Hair follicle dermal papilla cell (primary cell): ENCODE results near the gene GTPBP2.

GRCh38 chr6:42939139-42940307 is 10.2 kb downstream of the CNPY3 start:
- CAGE, long polyA plus RNA: no peak

- CAGE, long polyA plus RNA: no peak
These were observed 733 bp upstream of the PPP2R5D start for GRCh38 chr6:42983784-42983889.

DNA sequence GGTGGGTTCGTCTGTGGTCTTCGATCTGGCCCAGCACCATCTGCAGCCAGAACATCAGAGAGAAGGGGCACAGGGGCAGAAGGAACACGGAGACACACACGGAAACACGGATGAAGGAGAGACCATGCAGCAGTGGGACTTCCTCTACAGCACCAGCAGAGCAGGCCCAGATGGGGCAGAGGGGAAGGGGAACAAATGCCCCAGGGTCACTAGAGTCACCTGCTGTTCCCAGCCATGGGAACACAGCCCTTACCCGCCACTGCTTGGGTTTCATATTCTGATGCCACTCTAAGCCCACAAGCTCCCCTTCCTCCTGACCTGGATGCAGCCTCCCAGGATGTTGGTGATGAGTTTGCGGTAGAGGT is 7.1 kb downstream of the CUL7 start:
- CAGE, long polyA plus RNA: no peak

DNA sequence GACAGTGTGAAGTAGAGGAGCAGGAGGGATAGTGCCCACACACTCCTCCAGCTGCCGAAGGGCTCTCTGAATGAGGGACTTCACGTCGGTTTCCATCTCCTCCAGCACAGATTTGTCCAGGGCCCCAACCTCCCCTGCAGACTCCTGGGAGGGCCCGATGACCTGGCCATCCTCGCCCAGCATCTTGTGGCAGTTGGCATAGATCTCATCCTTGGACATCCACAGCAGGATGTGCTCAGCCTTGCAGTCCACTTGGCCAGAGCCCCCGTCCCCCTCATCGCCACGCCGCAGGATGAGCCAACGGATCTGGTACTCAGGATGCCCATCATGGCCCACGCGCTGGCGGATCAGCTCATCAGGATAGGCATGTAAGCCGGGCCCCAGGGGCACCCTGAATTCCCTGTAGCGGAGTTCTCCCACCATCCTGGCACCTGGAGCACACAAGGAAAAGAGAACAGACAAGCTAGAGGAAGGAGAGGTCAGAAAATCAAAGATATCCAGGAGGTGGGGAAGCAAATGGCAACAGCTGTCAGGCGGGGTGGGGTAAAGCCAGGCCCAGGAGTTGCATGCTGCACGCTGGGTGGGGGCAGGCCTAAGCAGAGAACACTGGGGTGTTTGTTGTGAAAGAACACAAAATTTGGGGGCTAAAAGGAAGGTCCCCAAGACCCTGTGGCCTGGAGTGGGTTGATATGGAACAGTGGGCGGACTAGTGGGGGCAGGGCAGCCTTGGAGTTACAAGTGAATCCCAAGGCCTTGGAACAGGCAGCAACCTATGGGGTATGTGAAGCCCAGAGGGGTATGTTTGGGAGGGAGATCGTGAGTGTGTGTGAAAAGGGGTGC is 1.1 kb downstream of the CUL7 start:
- CAGE, long polyA plus RNA: no peak

DNA sequence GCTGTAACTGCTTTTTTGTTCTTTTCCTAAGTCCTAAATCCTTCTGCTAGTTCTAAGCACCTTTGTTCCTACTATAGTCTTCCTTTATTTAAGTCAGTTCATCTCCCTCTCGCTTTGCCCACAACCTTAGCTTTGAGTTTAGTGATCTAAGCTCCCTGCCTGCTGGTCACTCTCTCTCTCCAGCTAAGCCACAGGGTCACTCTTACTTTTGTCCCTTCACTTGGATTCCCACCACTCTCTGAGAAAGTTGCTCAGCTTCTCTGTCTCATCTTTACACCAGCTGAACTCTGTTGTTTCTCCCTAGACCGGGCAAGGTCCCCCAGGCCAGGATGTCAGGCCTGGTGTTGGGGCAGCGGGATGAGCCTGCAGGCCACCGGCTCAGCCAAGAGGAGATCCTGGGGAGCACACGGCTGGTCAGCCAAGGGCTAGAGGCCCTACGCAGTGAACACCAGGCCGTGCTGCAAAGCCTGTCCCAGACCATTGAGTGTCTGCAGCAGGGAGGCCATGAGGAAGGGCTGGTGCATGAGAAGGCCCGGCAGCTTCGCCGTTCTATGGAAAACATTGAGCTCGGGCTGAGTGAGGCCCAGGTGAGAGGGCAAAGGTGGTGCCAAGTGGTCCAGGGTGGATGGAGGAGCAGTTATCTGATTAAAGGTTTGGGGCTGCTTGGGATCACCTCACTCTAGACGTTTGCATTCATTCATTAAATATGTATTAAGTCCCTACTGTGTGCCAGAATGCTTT is 1.7 kb downstream of the KLC4 start:
- CAGE, long polyA plus RNA: no peak

DNA sequence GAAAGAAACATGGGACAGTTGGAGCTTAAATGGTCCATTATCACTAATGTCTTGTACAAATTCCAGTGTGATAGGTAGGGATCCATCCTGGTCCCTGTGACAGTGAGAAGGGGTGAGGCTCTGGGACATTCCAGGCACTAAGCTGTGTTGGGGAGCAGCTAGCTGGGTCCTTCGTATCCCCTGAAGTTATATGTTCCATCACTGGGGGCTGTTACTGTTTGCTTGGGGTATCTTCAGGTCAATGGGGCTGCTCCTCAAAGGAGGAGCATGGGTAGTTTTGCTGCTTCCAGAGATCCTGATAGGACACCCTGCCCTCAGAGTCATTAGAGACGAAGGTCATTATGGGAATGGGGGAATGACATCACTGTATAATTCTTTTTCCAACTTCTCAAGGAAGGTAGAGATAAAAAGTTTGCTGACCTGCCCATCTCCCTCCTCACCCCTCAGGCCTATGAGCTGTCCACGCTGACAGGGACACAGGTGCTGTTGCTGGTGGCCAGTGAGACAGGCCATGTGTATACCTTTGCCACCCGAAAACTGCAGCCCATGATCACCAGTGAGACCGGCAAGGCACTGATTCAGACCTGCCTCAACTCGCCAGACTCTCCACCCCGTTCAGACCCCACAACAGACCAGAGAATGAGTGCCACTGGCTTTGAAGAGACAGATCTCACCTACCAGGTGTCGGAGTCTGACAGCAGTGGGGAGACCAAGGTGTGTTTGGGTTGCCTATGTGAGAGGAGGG is 2.5 kb downstream of the SRF start:
- CAGE, long polyA plus RNA: no peak

DNA sequence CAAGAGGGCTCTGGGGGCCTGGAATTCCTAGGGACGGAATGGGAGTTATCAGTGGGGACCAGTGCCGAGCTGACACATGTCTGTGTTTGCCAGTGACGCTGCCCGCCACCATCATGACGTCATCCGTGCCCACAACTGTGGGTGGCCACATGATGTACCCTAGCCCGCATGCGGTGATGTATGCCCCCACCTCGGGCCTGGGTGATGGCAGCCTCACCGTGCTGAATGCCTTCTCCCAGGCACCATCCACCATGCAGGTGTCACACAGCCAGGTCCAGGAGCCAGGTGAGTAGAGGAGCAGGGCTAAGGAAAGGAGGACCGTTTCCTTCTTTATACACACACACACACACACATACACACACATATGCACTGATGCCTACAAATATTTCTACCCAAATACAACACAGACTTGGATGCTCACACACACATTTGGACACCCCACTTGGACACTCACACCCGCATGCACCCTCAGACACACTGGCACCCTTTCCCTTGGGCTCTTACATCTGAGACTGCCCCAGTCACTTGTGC is 3.7 kb upstream of the CUL9 start:
- CAGE, long polyA plus RNA: no peak

DNA sequence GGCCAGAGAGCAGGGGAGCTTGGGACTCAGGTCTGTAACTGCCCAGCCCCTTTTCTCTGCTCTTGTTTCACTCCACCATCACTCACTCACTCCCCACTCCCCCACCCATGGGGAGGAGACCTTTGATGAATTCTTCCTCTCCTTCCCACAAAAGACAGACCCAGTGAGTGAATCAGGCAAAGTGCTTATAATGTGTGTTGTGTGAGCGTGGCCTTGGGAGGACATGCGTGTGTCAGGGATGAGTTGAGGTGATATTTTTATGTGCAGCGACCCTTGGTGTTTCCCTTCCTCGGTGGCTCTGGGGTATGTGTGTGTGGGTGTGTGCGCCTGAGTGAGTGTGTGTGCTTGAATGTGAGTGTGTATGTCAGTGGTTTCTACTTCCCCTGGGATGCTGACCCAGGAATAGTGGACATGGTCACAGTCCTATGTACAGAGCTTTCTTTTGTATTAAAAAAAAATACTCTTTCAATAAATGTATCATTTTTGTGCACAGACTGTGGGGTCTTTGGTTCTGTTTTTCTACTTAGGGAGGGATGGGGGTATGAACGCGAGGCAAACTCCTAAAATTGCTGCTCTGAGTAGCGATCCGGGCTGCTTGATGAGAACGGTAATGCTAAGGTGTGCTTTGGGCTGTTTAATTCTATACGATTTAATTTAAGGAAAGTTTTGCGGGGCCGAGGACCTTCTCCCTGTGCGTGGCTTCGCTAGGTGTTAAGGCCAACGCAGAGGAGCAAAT is 815 bp upstream of the CUL9 start:
- CAGE, long polyA plus RNA: no peak

DNA sequence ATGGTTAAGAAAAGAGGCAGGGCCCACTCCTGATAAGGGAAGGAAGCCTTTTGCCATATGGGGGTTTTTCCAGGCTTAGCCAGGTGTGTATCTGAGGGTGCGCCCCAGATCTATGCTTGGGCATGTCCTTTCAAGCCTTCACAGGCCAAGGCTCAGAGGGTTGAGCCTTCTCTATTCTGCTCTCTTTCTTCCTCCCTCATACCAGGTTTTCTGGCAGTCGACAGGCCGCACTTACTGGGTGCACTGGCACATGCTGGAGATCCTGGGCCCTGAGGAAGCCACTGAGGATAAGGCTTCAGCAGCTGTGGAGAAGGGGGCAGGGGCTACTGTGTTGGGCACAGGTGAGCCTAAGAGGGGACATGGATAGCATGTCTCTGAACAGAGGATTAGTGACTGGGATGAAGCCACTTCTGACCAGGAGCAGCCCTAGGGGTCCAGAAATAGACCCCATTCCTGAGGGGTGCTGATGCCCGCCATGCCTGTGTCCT is 4.8 kb downstream of the CUL9 start:
- CAGE, long polyA plus RNA: no peak

GRCh38 chr6:43247171-43247869 is 4.0 kb downstream of the TTBK1 start:
- CAGE, long polyA plus RNA: no peak

DNA sequence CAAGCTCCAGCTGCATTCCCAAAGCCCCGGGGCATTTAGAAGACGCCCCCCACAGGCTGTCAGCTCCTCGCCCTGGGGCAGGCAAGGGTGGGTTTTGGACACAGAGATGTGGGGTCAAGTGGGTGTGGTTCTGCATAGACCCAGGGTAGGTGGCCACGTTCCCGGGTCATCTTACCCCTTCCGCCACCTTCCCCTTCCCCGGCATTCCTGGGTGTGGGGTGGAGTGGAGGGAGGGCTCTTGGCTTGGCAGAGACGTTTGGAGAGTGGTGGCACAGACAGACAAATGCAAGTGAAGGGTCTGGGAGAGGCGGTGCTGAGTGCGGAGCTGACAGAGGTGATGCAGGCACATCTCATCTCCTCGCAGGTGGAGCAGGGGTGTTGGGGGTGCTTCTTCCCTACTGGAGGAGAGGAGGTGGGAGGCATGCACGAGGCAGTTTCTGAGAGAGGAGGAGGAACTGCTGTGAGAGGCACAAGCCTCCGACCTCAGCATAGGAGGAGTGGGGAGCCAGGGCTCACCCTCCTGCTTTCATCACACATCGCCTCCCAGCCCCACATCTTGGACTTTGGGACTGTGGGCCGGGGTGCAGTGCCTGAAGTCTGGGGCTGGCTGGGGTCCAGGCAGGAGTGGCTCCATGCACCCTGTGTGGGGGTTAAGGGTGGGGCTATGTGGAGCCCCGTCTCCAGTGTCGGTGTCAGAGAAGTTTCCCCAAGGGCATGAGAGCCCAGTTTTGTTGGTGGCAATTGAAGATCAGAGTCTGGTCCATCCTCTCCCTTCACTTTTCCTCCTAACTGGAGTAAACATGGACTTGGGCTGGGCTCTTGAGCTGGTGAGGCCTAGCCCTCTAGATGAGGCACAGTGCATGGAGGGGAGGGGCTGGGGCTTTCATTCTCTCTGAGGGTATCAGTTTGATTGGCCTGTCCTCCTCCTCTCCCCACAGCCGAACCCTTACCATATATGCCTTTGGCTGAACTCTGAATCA is 20.3 kb upstream of the SLC22A7 start:
- CAGE, long polyA plus RNA: no peak

- CAGE, long polyA plus RNA: no peak
These were observed 5.0 kb downstream of the XPO5 start for GRCh38 chr6:43570712-43571452.

DNA sequence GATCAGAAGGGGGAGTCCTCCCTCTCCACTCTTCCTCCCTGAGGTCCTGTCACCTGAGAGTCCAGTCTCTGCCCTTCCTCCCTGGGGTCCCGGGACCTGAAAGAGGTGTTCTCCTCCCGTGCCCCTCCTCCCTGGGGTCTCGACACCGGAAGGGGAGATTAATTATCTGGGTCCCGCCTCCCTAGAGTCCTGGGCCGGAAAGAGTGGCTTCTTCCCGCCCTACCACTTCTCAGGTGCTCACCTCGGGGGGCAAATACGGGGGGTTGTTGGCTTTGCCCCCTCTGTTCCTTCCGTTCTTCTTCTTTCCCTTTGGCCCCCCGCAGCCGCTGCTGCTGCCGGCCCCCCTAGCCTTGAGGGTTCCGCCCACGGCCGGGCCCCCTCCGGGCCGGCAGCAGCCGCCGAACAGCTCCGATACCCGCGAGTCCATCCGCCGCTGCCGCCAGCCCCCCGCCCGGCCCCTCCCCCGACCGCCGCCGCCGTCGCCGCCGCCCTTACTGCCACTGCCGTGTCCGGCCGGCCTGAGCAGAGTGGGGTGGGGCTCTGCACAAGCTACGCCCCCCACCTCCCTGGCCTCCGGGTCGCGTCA is at the start of gene GTPBP2:
GTPBP2 (minus strand) TSS at position 529 of the 586 bp plus-strand sequence.
- CAGE, long polyA plus RNA: no peak

DNA sequence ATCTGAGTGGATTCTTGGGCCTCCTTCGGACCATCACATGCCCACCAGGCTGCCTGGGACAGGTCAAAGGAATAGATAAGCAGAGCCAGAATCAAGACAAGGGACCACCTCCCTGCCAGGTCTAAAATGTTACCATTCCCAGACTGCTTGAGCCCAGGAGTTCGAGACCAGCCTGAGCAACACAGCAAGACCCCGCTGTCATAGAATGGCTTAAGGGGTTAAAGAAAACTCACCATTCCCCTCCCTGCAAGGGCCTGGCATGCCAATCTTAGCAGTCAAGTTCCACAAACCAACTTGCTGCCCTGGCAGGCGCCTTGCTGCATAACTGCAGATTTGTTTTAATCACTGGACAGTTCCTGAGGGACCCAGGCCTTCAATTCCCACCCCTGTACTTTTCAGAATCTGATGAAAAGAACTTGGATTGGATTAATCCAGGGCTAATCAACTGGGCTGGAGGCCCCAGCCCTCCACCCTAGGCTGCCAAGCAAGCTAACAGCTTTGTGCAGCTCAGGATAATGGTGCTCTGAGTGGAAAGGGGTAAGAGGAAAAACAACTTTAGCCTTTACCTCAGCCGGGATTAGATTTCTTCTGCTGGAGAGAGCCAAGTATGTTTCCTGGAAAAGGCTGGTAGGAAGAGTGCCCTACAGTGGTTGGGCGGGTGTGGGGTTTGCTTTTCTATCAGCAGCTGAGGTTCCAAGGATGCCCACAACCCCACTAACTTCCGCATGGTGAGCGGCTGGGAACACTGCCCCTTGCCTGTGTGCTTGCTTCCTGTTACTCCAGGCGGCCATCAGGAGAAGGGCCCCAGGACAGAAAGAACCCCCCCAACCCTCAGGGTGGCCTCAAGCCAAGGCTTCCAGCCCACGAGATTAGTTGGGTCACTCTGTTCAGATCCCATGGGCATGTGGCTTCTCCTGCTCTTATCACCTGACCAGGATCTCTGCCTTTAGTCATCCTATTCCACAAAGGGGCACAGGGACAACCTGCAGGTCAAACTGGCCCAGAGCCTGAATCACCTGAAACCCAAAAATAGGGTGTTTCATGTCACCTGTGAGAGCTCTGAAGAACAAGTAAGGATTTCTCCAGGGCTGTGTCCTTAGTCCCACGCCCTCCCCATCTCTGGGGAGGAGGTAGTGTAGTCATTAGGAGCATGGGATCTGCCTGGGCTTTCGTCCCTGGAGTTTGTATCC is 10.7 kb downstream of the MRPS18A start:
- CAGE, long polyA plus RNA: no peak

DNA sequence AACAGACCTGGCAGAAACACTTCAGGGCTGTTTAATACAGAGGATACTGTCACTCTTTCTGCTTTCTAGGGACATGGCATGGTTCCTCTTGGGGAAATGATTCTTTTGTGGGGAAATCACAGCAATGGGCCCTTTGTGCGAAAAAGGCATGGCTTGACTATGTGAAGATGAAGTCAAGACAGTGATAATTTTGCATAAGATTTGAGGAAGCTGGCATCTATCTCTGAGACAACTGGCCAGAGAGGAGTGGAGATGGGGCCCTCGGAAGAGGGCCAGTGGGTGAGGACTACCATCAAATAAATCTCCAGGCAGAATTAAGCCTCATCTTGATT is 16.5 kb upstream of the MRPS18A start:
- CAGE, long polyA plus RNA: no peak

- CAGE, long polyA plus RNA: no peak
These were observed 27.4 kb upstream of the MRPS18A start for GRCh38 chr6:43714746-43715567.

DNA sequence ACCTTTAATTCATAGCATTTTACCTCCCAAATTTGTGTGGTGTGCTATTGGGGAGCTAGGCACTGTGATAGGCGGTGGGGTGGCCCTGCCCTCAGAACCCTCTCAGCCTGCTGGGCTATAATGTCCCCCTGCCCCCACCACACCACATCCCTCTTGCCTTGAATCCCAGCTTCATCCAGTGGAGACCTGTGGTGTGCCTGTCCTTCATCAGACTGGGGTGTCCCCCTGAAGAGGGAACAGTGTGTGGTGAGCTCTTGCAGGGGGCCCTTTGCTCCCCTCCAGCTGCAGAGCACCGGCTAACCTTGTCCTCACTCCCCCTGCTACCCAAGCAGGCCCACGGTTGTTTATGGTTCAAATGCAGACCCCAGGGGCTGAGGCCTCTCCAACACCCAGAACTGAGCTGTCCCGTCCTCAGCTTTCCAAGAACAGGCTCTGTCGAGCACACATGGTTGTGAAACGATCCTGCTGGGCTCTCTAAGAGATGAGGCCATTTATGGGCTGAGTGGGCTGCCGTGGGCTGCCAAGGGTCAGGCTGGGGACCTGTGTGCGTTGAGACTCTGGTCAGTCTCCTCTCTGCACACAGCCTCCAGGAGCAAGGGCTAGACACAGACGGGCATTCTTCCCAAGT is 26.9 kb upstream of the VEGFA start:
- CAGE, long polyA plus RNA: no peak

DNA sequence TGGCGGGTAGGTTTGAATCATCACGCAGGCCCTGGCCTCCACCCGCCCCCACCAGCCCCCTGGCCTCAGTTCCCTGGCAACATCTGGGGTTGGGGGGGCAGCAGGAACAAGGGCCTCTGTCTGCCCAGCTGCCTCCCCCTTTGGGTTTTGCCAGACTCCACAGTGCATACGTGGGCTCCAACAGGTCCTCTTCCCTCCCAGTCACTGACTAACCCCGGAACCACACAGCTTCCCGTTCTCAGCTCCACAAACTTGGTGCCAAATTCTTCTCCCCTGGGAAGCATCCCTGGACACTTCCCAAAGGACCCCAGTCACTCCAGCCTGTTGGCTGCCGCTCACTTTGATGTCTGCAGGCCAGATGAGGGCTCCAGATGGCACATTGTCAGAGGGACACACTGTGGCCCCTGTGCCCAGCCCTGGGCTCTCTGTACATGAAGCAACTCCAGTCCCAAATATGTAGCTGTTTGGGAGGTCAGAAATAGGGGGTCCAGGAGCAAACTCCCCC is 892 bp upstream of the VEGFA start:
- CAGE, long polyA plus RNA: no peak

GRCh38 chr6:43772215-43773238 is 2.5 kb downstream of the VEGFA start:
- CAGE, long polyA plus RNA: no peak

- CAGE, long polyA plus RNA: no peak
These were observed 3.5 kb downstream of the VEGFA start for GRCh38 chr6:43773239-43774248.